ENCODE data around the gene CTBP2.

GRCh38 chr10:124416614-124417315, 2.0 kb downstream of the OAT start:
- RRBS: no CpG with 5 or more reads among the region's 8 CpGs

DNA sequence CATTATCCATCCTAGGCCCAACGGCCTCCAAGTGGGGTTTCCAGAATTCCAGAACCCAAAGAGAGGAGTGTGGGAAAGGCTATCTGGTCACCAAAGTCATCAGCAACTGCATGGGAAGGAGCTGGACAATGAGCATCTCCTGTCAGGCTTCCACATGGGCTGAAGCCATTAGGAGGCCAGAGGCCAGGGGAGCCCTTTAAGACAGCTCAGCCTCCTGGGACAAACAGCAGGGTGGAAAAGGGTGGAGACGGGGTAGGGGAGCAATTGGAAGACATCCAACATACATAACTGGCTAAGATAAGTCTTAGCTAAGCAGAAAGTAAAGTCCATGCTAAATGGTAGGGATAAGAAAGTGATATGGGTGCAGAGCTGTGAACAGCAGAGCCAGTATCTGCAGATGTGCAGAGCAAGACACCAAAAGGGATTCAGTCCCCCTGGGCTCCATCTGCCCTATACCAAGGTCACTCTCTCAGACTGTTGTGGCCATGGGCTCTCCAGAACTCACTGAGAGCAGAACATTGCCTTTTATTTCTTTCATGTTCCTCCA, 1.6 kb upstream of the OAT start:
- RRBS: no CpG with 5 or more reads among the region's 2 CpGs

- RRBS: 51% methylated on average over 5 of the region's 18 CpGs
Observed at GRCh38 chr10:124475848-124476463, 14.3 kb downstream of the LHPP start.

DNA sequence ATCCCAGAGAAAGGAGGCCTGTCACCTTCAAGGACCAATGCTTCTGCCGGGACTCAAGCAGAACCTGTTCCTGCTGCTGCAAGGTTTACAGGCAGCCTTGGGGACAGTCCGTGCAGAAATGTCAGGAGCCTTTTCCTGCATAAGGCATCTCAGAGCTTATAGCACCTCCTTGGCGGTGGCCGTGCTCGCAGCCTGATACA, 127.3 kb downstream of the LHPP start:
- RRBS: no CpG with 5 or more reads among the region's 5 CpGs

- RRBS: no CpG with 5 or more reads among the region's 12 CpGs
Observed at GRCh38 chr10:124647742-124648472, 96.3 kb downstream of the FAM53B start.

GRCh38 chr10:124703540-124704520, 40.3 kb downstream of the FAM53B start:
- RRBS: no CpG with 5 or more reads among the region's 16 CpGs

- RRBS: no CpG with 5 or more reads among the region's 8 CpGs
Observed at GRCh38 chr10:124727936-124728316, 16.3 kb downstream of the FAM53B start.

- RRBS: 87% methylated on average over 3 of the region's 17 CpGs
Observed at GRCh38 chr10:124736276-124737179, 7.7 kb downstream of the FAM53B start.

DNA sequence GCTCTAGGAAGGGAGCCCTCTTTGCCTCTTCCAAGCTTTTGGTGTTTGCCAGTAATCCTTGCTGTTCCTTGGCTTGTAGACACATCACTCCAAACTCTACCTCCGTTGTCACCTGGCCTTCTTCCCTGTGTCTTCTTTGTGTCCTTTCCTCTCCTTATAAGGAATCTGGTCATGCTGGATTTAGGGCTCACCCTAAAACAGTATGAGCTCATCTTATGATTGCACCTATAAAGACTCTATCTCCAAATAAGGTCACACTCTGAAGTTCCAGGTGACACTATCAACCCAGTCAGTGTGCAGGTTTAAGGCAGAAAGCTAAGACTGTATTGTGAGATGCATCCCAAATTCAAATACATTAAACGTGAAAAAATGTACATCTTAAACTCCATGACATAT, 49.0 kb upstream of the ZRANB1 start:
- RRBS: no CpG with 5 or more reads among the region's 2 CpGs

GRCh38 chr10:125027791-125028460, at the start of gene CTBP2:
Gene CTBP2 (minus strand): TSS chr10:125028071.
- RRBS: no CpG with 5 or more reads among the region's 13 CpGs

DNA sequence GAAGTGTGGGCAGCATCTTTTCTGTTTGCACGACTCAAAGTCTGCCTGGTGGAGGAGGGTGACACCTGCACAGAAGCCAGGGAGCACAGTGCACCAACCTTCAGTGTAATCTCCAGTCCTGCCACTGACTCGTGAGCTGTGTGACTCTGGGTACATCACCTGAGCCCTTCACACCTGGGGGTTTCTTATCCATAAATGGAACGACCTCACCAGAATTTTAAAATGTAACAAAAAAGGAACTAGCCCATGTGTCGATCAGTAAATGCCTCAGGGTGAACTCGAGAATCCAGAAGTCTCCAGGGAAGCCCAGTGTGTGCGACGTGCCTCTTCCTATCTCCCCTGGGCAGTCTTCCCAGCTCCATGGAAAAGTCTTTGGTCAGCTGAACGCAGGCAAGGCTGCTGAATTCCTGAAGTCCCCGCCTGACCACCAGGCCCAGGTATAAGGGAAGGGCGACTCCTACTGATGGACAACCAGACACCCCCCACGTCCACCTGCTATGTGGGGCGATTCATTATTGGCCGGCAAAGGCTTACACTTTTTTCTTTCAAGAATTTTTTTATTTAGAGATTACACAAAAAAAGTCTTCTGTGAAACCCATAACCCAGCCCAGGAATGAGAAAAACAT, 38.8 kb upstream of the CTBP2 start:
- RRBS: no CpG with 5 or more reads among the region's 13 CpGs

GRCh38 chr10:125086541-125087200, 58.8 kb upstream of the CTBP2 start:
- RRBS: no CpG with 5 or more reads among the region's 18 CpGs

GRCh38 chr10:125087664-125088342, 59.9 kb upstream of the CTBP2 start:
- RRBS: no CpG with 5 or more reads among the region's 17 CpGs

DNA sequence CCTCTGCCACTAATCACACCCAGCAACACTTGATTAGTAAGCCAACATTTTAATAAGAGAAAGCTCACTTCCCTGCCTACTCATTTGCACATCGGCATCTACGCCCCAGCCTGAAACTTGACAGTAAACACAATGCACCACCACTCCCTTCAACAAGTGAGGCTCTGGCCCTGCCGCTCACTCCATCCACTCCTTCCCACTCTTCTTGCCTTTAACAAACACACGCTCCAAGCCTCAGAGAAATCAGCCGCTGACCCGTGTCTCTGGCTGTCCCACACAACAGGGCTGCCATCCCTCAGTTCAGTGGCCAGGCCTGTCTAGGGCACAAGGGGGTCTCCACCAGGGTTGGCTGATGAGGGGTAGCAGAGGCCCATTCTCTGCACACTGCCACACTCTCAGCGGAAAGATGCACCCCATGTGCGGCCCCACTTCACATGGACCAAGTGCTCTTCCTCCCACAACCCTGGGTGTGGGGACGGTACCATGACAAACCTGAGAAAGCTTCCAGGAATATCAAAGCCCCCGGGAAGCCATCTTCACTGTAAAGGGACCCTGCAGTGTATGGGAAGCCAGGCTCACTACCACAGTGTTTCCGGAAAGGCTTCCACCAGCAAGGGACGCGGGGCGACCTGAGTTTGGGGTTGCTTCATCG, 78.0 kb upstream of the CTBP2 start:
- RRBS: 86% methylated on average over 2 of the region's 15 CpGs

- RRBS: no CpG with 5 or more reads among the region's 19 CpGs
Observed at GRCh38 chr10:125113826-125114508, 86.1 kb upstream of the CTBP2 start.

- RRBS: no CpG with 5 or more reads among the region's 18 CpGs
Observed at GRCh38 chr10:125150258-125151205, 122.7 kb upstream of the CTBP2 start.

GRCh38 chr10:125152560-125153685, 125.1 kb upstream of the CTBP2 start:
- RRBS: no CpG with 5 or more reads among the region's 25 CpGs

DNA sequence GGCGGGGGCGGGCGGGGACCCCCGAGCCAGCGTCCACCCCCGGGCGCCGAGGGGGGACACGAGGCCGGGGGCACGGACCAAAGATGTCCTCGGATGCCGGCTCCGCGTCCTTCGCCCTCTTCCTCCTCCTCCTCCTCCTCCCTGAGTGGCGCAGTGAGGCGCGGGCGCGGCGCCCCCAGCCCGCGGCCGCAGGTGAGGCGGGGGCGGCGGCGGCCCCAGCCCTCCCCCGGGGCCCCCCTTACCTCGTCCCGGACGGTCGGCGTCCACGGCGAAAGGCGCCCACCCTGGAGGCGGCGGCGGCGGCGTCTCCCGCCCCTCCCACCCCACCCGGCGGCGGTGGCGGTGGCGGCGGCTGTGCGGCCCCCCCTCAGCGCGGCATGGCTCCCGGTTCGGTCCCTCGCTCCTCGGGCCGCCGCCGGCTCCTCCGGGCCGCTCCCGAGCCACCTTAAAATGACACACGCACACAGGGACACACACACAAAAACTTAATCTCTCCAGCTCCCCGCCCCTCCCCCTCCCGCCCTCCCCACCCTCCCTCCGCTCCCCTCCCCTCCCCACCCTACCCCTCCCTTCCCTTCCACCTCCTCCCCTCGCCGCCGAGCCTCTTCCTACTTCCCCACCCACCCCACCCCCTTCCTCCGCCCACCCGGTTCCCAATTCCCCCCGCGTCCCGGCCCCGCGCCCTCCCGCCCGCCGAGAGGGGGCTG, 132.4 kb upstream of the CTBP2 start:
- RRBS: 3% methylated on average over 21 of the region's 80 CpGs

- RRBS: 2% methylated on average over 12 of the region's 22 CpGs
Observed at GRCh38 chr10:125161425-125161735, 133.5 kb upstream of the CTBP2 start.

- RRBS: no CpG with 5 or more reads among the region's 13 CpGs
Observed at GRCh38 chr10:125633498-125634136, 49.3 kb downstream of the TEX36 start.